ENCODE measurements around the genes C4BPA, CD55 and CR1.

GRCh38 chr1:207017677-207017964 lies 14.9 kb downstream of the C1orf116 start:
- PRO-cap = no peak

DNA sequence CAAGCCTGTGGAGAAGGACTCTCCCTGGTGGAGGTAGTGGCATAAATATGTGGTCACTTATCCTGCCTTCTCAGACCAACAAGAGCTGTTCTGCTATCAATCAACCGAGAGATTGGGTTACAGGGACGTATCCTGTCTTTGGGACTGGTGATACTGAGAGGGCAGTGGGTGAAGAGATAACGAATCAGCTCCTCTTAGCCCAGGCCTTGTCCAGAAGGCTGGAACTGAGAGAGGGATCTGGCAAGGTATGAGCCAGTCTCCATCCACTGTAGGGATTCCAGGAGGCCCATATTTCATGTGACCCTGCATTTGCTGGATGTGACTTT lies 11.4 kb downstream of the C1orf116 start:
- PRO-cap = no peak

GRCh38 chr1:207062289-207062823 lies 9.3 kb downstream of the PFKFB2 start:
- PRO-cap = no peak

GRCh38 chr1:207104166-207104629 lies at the start of gene C4BPA:
TSS of gene C4BPA (plus strand) at chr1:207104233.
- PRO-cap = unidirectional peak, plus-strand start at chr1:207104233; unidirectional peak, plus-strand start at chr1:207104319

GRCh38 chr1:207153142-207153435 lies 49.1 kb downstream of the C4BPA start:
- PRO-cap = no peak

- PRO-cap = bidirectional peak, plus-strand start at chr1:207321530, minus-strand start at chr1:207321559; bidirectional peak, plus-strand start at chr1:207321684, minus-strand start at chr1:207321767; bidirectional peak, plus-strand start at chr1:207322360, minus-strand start at chr1:207322248
Observed at GRCh38 chr1:207321388-207322338, at the start of gene CD55. TSS of gene CD55 (plus strand) at chr1:207321678.

GRCh38 chr1:207495751-207496970 lies at the start of gene CR1:
TSS of gene CR1 (plus strand) at chr1:207496157.
- PRO-cap = unidirectional peak, plus-strand start at chr1:207495897; unidirectional peak, plus-strand start at chr1:207496157; bidirectional peak, plus-strand start at chr1:207496458, minus-strand start at chr1:207496357

GRCh38 chr1:207762249-207762976 lies 10.6 kb downstream of the CD46 start:
- PRO-cap = no peak

DNA sequence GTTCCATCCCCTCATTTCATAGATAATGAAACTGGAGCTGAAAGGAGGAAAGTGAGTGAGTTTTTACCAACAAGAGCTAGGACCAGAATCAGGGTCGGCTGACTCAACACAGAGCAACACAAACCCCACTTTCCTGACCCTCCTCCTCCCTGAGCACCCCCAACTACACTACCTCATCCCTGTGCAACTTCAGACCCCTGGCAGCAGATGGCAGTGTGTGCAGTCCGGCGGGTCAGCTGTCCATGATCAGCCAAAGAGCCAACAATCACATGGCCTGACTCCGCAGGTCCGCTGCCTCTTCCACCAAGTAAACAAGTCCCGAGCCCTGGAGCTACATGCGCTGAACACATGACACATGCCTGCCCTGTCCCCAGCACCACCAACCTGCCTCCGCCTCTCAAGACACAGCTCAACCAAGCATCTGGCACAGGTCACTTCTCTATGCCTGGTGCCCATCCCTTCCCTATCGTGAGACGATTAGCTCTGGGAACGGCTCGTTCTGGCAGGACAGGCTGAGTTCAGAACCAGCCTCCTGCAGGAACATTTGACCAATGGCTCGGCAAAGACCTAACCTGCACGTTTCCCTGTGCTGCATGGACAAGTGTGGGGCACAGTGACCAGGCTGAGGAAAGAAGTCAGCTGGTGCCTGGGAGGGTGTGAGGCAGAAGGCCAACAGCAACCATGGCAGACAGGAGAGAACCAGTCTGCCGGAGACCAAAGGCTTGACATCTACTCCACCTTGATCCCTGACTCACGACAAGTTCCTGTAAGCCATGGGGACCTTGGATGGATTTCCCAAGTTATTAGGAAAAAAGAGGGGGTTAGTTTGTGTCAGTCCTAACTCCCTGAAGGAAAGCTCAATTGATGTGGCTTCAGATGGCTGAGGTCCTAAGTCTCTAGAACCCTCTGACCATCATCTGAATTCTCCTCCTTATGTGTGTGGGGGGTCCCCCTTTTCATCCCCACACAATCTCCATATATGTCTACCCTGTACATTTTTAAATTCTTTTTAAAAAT lies 60.3 kb downstream of the CD46 start:
- PRO-cap = no peak

- PRO-cap = bidirectional peak, plus-strand start at chr1:207825983, minus-strand start at chr1:207825828; bidirectional peak, plus-strand start at chr1:207826212, minus-strand start at chr1:207826062
Observed at GRCh38 chr1:207825679-207826290, 73.9 kb downstream of the CD46 start.

DNA sequence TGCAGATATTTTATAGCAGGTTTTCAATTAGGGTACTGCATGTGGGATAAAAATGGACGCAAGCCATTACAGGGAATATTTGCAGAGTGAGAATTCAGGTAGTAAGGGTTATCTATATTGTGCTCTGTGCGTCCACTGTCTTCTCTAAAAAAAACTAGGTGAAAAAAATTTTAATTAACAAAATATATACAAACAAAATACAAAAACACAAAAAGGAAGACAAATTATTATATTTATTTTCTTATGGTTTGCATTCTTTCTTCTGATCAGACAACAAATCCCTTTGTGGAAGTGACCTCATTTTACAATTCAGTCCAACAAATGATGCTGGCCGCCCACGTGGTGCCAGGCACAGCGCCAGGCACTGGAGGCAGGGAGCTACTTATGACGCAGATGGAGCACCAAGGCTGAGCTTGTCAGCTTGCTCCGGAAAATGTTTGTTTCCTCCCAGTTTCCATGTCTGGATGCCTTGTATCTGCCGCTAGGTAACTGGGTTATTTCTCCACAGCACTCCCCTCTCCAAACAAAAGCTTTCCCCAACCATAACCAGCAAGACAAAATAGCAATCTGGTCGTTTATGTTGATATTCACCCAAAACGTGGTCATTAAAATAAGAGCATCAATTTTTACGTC lies 30.7 kb upstream of the CD34 start:
- PRO-cap = unidirectional peak, plus-strand start at position 497 of the sequence

DNA sequence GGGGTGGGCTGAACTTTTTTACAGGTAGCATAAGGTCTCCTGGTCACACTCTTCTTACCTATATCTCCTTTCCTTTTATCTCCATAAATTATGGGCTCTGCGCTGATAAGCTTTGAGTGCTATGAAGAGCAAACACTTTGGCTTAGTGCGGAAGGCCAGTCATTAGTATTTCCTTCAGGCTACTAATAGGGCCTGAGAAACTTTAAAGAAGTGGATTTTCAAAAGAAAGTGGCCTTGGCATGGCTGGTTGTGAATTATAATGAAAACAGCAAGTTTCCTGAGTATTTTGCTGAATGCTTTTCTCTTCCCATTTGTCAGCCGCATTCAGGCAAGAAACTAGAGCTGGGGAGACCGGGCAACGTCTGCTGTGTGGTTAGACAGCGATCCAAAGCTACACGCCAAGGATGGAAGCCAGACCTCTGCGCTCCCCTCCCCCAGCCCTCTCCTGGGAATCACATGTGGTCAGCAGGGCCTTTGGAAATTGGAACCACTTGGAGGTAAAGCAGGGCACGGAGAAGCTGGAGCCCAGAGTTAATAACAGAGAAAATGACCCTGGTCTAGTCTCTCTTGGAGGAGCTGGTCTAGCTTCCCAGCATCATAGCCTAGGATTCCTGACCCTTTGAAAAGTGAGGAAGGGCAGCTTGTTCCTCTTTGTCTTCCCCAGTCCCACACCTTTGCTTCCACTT lies 114.1 kb upstream of the CD34 start:
- PRO-cap = no peak

DNA sequence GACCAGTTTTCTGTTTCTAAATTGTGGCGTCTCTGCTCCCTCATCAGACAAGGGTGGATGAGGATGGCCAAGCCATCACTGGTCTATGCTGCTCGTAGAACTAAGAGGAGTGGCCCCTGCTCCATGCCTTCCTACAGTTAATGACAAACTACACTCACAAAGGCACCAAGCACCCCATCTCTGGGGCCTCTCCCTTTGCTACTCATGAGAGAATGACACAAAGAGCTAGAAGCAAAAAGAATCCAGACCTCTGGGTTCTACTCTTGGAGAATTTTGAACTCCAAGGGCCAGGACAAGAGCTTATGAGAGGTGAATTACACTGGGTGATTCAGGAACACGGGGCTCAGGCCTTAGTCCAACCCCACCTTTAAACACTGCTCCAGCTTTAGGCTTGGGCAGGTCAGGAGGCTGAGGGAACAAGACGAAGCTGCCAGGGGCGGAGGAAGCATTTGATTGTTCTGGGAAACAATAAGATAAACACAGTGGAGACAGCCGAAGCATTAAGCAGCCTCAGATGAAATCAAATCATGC lies 93.5 kb downstream of the PLXNA2 start:
- PRO-cap = no peak

DNA sequence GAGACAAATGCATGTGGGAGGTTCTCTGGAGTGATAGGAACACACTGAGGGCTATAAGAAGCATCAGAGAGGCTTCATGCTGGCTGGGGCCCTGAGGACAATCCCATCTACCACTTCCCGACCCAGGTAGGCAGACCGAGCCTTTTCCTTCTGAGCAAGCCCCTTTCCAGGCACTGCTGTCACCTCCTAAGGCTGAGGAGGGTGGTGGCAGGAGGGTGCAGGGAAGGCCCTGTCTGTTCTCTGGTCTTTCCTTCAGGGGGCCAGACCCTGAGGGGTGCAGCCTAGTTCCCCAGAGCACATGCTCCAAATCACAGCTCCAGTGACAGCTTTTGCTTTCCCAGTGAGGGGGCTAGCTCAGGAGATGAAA lies 63.1 kb downstream of the PLXNA2 start:
- PRO-cap = no peak

DNA sequence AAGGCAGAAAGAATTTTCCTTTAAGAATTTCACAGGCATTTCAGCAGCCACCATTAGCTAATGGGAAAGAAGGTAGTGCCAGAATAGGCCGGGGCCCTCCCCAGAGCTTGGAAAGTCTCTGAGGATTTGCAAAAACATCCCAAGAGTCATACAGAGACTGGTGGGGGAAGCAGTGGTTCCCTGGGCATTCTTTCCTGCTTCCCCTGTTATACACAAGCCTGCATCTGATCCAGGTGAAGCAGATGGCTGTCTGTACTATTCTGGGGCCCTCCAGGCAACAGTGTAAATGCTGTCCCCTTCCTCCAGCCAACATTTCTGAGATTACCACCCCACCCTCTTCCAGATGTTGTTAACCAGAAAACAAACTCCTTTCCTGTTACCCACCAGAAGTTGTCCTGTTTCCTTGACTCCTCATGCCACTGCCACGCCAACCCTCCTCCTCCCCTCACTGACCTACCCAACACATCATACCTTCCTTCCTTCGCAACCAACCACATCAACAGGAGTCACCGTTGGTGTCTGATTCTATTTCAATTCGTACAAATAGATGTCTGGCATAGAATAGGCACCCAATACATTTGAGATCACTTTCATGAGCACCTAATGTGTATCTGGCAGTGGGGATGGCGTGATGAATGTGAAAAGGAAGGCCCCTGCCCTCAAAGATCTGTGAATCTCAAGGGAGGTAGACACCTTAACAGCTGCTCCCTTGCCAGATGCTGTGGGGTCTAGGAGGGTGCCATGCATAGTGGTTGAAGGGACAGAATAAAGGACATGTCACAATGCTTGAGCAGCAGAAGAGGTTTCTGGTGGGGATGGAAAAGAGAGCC lies 39.9 kb downstream of the PLXNA2 start:
- PRO-cap = unidirectional peak, plus-strand start at position 149 of the sequence; unidirectional peak, minus-strand start at position 317 of the sequence

DNA sequence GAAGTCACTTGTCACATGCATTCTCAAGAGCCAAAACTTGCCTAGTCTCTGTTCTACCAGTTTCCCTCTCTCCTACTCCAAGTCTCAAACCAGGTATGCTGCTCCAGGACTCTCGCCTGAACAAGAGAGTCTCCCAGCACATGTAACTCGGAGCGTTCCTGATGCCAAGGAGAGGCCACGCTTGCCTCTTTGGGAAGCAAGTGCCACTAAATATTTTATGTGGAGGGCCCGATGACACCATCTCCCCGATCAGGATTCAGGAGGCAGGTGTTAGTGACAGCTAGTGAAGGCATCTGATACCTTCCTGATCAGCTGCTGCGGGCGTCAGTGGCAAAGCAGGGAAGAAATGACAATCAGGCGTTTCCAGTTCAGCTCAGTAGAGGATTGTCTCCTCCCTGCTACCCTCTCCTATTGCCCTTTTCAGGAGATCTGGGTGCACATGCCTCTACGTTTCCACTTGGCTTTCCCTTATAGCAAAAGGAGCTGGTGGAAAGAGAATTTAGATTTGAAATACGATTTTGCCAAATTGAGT lies 21.8 kb downstream of the PLXNA2 start:
- PRO-cap = no peak

DNA sequence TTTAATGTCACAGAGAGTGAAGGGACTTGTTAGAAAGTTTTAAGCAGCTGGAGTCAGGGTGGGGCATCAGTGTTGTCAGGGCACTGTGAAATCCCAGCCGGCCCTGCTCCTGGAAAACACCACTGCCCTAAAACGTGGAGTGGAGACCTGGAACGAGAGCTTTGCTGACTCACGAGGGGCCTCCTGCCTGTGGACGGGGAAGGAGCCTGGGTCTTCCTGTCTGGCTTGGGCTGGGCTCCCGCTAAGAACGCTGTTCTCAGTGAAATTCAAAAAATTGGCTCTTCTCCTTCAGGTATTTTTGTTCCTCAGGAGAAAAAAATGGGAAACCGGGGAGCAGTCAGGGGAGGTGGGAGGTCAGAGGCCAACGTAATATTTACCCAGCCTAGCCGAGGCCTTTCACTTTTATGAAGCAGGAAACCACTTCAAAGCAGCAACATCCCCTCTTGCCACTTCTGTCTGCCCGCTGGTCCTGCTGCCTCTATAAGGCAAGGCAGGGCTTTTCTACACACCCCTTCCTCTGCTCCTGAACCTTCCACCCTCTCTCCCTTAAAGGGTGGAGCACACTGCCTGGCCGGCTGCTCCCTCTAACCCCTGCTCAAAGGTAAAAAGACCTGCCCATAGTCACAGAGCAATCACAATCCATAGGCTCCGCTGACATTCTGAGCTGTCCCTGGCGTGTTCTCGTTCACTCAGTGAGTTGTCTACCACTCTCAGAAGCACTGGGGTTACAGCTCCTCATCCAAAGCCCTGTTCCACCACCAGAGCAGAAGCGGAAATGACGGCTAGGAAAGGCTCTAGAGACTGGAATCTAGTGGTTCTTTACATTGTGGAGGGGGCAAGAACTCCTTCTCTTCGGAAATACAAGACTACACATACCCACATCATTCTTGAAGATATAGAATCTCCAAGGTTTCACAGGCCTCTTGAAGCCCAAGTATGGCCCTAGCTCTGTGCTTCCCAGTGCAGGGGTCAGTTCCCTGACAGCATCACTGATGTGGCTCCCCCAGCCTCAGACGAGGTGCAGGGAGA lies 7.9 kb downstream of the PLXNA2 start:
- PRO-cap = no peak

GRCh38 chr1:208248303-208248856 lies 4.2 kb upstream of the PLXNA2 start:
- PRO-cap = no peak

- PRO-cap = no peak
Observed at GRCh38 chr1:209645550-209646312, 6.5 kb downstream of the LAMB3 start.

GRCh38 chr1:209676581-209677157 lies 1.5 kb downstream of the G0S2 start:
- PRO-cap = no peak